ENCODE measurements around a stretch of chr1.

DNA sequence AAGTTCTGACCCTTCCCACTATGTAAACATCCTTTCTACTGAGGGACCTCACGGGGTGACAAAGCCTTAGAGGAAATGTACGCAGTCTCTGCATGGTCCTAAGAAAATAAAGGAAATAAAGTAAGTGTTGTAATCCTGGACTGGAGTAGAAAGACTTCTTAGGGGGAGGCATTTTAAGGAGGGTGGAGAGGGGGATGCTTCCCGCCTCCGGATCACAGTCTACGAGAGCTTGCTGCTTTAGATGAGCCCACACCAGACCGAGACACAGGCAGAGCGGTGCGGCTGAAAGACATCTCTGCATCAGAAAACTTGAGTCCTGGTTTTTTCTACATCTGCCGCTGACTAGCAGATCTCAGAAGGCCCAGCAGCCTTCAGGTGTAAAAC lies 22.3 kb upstream of the GPR137B start:
- RRBS: no CpG with 5 or more reads among the region's 9 CpGs

GRCh38 chr1:236144536-236145310 lies 2.4 kb downstream of the GPR137B start:
- RRBS: no CpG with 5 or more reads among the region's 14 CpGs

- RRBS: no CpG with 5 or more reads among the region's 19 CpGs
These were observed 14.3 kb downstream of the GPR137B start for GRCh38 chr1:236156419-236157170.

DNA sequence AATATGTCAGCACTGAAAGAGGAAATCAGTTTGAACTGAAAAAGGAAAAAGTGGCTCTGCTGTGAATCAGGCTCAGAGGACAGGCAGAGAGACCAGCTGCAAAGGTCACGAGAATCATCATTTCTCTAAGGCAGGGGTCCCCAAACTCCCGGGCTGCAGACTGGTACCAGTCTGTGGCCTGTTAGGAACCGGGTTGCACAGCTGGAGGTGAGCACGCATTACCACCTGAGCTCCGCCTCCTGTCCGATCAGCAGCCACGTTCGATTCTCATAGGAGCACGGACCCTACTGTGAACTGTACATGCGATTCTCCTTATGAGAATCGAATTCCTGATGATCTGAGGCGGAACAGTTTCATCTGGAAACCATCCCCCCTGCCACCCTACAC lies 50.6 kb upstream of the ERO1B start:
- RRBS: no CpG with 5 or more reads among the region's 12 CpGs

DNA sequence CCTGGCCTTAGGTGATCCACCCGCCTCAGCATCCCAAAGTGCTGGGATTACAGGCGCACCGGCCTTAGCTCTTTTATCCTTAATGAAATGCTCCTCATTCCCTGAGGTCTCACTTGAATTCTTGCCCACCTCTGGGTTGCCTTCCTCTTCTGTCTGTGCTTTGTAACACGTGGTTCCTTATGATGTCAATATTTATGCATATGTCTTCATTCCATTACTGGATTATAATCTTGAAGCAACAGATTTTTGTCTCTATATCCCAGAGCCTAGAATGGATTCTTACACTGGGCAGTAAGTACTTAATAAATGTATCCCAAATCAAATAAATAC lies 64.0 kb upstream of the LGALS8 start:
- RRBS: no CpG with 5 or more reads among the region's 4 CpGs

DNA sequence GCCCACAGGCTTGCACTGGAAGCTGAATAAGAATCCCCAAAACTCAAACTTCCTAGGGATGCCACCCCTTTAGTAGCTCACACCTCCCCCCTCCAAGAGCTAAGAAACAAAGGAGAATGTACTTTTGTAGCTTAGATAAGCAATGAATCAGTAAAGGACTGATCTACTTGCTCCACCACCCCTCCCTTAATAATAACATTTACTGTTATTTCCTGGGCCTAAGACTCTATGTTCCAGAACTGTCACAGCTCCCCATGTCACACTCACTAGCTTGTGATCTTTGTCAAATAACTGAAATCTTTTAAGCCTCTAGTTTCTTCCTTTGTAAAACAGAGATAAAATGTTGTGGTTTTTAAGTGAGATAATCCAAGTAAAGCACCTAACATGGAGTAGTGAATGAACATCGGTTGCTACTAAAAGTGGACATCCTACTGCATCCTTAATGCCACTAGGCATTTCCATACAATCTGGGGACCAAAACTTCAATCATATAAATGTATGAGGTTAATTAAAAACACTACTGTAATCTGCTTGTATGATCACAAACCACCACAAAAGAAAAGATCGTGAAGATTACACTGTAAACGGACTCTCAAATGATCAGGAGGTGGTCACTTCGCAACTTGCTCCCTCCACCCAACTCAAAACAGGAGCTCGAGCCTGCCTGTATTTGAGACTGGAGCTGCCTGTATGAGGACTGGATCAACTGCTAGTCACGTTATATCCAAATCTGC lies 27.6 kb downstream of the LGALS8 start:
- RRBS: no CpG with 5 or more reads among the region's 6 CpGs

DNA sequence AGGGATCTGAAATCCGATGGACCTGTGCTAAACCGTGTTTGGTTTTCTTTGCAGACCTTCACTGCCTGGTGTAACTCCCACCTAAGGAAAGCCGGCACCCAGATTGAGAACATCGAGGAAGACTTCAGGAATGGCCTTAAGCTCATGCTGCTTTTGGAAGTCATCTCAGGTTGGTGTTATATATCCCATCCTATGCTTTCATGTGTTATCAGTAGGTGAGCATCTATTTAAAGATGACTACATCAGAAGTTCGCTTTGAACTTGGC lies 31.4 kb downstream of the ACTN2 start:
- RRBS: no CpG with 5 or more reads among the region's 5 CpGs

DNA sequence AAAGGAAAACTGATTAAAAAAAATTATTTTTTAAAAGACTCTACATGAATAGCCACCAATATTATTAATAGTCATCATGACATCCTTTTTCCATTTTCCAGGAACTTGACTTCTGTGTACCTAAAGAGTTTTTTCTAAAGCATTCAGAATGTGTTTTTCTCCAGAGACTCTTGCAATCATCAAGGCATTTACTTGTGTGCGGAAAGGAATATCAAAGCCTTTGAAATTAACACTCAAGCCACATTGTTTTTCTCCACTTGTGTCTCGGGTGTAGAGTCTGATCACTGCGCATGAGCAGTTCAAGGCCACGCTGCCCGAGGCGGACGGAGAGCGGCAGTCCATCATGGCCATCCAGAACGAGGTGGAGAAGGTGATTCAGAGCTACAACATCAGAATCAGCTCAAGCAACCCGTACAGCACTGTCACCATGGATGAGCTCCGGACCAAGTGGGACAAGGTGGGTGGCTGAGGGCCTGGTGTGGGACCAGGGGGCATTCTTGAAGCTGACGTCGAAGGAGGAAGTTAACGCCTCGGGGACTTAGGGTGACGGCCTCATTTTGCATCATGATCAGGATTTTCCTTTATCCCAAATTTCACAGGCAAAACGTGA lies 43.8 kb upstream of the MTR start:
- RRBS: no CpG with 5 or more reads among the region's 17 CpGs

DNA sequence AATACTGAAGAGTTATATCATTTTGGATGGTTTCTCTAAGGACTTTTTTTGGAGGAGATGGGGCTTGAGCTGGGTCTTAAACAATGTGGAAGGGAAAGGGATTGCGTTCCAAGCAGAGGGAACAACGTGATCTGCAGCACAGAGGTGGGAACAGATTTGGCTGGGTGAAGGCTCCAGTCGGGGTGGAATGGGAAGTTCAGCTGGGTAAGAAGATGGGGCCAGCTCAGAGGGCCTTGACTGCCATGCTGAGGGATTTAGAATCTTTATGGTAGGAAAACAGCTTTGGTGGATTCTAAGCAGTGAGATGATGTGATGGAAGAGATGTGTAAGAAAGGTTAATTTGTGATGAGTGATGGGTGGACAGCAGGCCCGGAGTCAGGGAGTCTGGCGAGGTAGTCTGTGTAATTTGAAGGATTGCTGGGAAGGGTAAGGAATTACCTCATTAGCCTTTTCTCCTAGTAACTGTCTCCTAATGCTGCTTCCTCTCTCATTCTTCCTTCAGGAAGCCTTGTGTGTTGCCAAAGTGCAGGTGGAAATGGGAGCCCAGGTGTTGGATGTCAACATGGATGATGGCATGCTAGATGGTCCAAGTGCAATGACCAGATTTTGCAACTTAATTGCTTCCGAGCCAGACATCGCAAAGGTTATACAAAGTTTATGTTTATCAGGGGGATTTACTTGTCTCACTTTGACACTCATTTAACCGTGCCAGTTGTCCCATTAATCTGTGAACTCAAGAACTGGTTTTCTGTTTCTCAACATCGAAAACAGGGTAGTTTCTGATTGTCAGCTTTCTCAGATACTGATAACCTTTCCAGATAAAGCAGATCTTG lies 40.2 kb downstream of the MTR start:
- RRBS: no CpG with 5 or more reads among the region's 9 CpGs

DNA sequence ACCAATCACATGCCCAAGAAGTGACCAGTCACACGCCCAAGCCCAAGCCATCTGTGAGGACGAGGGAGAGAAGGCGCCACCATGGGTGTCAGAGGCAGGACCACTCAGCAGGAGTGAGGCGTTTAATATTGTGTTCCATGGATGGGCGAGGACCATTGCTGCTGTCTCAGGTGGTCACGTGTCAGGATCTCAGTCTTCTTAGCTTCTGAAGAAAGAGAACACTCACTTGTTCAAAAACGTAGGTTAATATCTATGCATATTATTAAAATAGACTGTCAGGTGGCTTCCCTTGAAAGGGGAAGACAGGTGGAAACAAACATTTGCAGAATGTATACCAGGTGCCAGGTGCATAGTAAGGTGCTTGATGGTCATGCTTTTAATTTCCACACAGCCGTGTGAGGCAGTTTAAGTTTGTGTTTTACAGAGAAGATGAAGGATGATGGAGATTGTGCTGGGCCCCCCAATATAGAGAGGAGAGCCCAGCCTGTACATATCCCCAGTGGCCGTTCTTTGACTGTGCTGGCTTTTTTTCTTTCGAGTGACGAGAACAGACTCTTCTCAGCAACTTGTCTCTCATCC lies 96.4 kb downstream of the MTR start:
- RRBS: no CpG with 5 or more reads among the region's 11 CpGs

GRCh38 chr1:237042940-237044064 lies 1.3 kb downstream of the RYR2 start:
- RRBS: 44% methylated on average over 8 of the region's 58 CpGs

DNA sequence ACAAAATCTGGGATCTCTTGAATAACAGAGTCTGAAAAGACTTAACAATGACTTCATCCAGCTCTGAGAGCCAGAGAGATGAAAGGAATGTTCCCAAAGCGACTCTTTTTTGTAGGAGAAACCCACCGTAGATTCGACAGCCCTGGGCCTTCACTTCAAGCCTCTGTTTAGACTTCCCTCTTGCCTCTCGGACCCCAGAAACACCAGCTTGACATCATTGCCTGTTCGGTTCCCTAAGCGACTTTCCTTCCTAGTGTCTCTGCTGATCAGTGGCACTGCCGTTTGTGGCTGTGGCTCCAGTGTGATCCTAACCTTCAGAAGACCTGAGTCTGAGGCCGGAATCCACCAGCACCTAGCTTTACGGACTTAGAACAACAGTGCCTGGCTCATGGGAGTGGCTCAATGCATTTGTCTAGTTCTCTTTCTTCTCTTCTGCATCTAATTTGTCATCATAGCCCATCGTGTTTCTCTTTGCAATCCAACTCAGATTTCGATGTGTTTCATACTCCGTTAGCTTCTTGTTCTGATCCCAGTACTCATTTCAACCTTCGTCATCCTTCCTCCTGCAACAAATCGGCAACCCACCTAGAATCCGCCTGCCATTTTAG lies 6.0 kb downstream of the RYR2 start:
- RRBS: no CpG with 5 or more reads among the region's 15 CpGs

- RRBS: no CpG with 5 or more reads among the region's 8 CpGs
These were observed 245.9 kb downstream of the RYR2 start for GRCh38 chr1:237287676-237288537.

GRCh38 chr1:239315468-239316082 lies 70.8 kb upstream of the CHRM3 start:
- RRBS: no CpG with 5 or more reads among the region's 5 CpGs

- RRBS: no CpG with 5 or more reads among the region's 5 CpGs
These were observed 49.9 kb downstream of the GREM2 start for GRCh38 chr1:240562097-240562513.

GRCh38 chr1:240596556-240596939 lies 15.4 kb downstream of the GREM2 start:
- RRBS: no CpG with 5 or more reads among the region's 6 CpGs

GRCh38 chr1:240603012-240603252 lies 9.0 kb downstream of the GREM2 start:
- RRBS: no CpG with 5 or more reads among the region's 9 CpGs

GRCh38 chr1:241156616-241157053 lies 200.4 kb downstream of the RGS7 start:
- RRBS: no CpG with 5 or more reads among the region's 1 CpG

DNA sequence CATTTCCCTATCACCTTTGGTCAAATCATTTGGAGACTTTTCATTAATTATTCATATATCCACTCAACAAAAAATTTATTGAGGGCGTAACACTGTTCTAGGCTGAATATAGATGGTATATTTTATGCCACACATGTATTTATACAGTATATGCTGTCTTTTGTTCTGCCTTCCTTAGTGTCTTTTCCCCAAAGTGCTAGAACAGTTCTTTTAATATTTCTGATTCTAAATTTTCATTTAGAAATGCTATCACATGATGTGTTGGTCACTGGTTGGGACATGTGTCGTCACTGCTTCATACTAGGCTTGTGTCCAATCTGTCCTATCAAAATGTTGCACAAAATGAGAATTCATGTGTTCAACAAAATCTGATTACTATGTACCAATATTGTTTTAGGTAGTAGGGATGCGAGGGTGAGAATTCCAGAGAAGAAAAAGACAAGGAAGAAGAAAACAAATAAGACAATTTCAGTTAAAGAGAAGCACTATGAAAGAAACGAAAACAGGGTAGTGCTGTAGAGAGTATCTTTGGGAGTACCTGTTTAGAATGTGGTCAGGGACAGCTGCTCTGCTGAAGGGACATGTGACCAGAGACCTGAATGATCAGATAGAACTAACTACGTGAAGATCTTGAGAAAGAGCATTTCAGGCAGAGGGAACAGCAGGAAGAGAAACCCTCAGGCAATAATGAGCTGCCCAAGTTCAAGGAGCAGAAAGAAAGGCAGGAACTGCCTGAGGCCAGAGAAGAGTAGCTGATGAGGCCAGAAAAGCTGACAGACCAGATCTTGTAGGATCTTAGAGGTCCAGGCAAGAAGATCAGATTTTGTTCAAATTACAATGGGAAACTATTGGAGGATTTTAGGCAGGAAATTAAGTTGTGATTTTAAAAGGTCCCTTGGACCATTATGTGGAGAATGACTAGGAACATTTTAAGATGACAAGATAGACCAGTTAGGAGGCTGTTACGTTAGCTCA lies 1.4 kb downstream of the KMO start:
- RRBS: no CpG with 5 or more reads among the region's 6 CpGs

DNA sequence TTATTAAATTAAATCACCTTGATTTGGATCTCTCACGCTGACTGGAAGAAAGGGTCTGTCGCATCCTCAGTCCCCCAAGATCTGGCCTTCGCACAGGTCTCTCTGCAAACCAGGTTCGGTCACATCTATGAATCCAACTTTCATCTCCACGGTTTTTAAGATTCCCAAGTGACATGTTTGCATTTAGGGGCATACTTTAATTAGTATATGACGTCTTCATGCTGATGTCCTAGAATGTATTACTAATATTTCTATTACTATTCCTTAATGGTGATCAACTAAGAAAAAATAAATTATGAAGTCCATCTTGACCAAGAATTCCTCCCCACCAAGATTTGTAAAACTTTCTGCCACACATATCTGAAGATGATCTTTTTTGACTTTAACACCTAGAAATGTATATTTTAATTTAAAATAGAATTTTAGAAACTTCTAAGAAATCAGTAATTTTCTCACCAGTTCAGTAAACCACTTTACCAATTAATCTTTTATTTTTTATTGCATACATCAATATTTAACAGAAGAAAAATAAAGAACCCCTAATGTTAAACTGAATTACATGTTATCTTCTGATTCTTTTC lies 11.7 kb downstream of the CHML start:
- RRBS: no CpG with 5 or more reads among the region's 6 CpGs

Data from Jurkat, Clone E6-1 (cell line).